Pericardium fibroblast (primary cell): ENCODE data around the gene EIF1AY.

- RAMPAGE, long total RNA = no peak
Observed at GRCh38 chrY:5311242-5311441, 311.0 kb downstream of the PCDH11Y start.

GRCh38 chrY:6909828-6910265 is 650 bp upstream of the TBL1Y start:
- RAMPAGE, long total RNA = no peak

- RAMPAGE, long total RNA = no peak
Observed at GRCh38 chrY:10068888-10069247, 541.2 kb downstream of the TSPY10 start.

- RAMPAGE, long total RNA = no peak
Observed at GRCh38 chrY:11047346-11047677, 1519.6 kb downstream of the TSPY10 start.

DNA sequence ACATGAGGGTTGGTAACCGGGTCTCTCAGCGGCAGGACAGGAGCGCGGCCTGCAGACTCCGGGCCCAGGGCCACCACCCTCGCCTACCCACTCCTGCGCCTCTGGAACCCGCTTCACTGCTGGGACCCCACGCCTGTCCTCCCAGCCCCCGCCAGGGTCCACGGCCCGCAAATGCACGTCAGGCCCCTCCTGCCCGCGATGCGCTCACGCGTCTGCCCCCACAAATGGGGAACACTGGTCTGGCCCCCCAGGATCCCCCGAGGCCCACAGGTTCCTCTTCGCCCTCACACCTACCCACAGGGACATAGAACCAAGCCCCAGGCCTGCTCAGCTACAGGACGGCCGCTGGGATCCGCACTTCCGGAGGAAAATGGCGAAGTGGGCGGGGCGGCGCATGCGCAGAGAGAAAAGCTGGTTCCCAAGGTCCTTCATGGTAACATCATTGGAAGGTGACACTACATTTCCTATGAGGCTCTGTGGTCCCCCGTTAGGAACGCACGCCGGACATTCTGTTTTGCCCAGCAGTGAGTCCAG is 1486.3 kb upstream of the USP9Y start:
- RAMPAGE, long total RNA = no peak

DNA sequence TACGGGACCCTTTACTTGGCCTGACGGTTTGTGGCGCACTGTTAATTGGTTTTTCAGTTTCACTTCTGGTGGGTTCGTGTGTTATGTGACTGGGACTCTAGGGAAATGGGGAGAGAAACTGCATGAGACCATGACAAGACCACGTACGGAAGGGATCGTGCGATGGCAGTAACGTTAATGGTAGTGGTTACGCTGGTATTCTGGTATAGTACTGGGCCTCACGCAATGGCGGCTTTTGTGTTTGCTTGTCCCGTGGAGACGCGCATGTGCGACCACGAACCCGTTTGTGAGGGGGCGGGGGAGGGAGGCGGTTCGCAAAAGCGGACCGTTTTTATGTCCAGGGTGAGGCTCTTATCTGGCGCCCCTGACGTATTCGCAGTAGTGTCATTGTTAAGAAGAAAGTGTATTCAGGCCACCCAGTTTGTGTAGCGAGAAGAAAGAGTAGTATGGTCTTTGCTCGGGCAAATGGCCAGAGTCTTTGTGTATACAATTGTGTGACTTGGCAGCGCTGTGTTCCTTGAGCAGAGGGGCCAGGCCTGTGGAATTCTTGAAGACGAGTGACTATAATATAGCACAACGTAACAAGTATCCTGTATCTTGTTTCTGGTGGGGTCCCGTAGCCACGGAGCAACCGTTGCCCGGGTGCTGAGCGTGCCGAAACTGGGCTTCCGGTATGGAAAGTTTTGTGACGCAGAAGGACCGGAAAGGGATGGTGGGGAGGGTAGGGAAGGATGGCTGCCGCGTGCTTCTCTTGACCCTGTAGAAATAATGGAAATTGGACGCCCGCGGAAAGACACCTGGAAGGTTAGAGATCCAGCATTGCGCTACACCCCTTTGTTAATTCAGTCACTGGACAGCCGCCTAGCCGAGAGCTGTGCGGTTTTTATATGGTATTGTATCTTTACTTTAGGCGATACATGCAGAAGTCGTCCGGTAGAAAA is 614 bp downstream of the DDX3Y start:
- RAMPAGE, long total RNA = start-site peak on the plus strand centred at position 749 of the sequence, 104 bp wide, 24 and 38 reads in 2 replicates

GRCh38 chrY:20575271-20576394 is at the start of gene EIF1AY:
EIF1AY (plus strand) TSS chrY:20575776.
- RAMPAGE, long total RNA = start-site peak on the plus strand at chrY:20575742-20575780, 596 and 231 reads in 2 replicates

DNA sequence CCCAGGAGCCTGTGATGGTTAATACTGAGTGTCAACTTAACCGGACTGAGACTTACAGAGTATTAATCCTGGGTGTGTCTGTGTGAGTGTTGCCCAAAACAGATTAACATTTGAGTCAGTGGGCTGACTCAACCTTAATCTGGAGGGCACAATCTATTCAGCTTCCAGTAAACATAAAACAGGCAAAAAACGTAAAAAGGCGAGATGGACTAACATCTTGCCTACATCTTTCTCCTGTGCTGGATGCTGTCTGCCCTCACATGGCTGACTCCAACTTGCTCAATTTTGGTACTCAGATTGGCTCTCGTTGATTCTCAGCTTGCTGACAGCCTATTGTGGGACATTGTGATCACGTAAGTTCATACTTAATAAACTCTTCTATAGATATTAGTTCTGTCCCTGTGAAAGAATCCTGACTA is 148.6 kb downstream of the RBMY1A1 start:
- RAMPAGE, long total RNA = no peak